NALM6 (cell line): ENCODE results near the gene SLF1.

- PRO-cap, result bidirectional peak, plus-strand start at chr5:94618669, minus-strand start at chr5:94618604; unidirectional peak, minus-strand start at chr5:94619054
These were observed at the start of gene SLF1 for GRCh38 chr5:94618423-94619505. SLF1 (plus strand) TSS chr5:94618669.

DNA sequence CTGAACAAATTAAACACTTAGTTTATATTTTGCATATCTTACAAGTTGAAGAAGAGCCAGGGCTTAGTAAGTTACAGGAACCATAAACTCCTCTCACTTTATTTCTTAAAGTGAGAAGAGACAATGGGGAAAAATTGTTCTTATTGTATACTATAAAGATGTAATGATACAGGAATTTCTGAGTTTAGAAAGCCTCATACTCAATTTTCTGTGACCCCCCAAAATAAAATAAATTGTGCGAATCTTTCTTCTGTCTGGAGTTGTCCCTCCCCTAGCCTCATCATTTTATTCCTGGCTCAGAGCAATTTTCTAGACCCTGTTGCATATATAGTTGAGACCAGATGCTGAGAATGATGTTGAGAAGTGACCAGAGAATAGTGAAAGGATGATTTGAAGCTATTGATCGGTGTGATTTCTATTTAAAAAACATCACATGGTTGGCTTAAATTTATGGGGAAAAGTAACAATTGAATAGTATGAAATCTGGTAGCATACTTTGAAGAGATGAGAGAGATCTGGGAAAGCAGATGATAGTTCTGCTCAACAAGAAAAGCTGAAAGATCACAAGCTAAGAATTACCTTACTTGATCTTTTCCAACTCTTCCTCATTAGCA lies 313.0 kb downstream of the SLF1 start:
- PRO-cap, result no peak

- PRO-cap, result no peak
These were observed 4.3 kb downstream of the SKIC3 start for GRCh38 chr5:95550523-95550734.

DNA sequence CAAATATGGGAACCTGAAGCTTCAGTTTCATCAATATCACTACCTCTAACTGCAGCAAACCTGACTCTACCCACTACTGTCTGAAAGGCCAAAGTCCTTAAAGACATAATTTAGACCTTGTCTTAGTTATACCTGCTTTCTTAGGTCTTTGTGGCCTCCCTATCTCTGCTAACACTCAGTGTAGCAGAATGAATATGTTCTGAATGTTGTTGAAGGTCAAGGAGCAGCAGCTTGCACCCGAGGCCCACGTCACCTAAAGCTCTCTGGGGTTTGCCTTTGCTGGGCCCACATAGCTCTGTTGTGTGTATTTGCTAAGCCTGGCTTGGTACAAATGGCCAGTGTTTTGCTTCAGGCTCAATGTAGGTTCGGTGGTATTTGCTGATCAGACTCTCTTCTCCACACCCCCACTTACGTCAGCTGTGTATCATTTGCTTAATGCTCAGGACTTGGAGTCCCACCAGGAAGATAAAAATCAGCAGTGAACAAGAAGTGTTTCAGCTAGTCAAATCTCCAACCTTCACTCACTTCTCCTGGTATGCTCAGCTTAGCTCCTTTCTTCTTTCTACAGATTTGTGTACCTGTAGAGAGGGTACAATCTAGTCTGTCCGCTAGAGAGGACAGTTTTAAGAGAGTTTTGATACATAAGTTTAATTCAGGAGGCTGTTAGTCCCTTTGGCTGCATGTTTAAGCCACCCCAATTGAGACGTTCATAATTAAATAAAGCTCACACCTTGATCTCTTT lies 4.8 kb upstream of the RFESD start:
- PRO-cap, result no peak

- PRO-cap, result no peak
These were observed 19.5 kb upstream of the RHOBTB3 start for GRCh38 chr5:95711487-95712257.

DNA sequence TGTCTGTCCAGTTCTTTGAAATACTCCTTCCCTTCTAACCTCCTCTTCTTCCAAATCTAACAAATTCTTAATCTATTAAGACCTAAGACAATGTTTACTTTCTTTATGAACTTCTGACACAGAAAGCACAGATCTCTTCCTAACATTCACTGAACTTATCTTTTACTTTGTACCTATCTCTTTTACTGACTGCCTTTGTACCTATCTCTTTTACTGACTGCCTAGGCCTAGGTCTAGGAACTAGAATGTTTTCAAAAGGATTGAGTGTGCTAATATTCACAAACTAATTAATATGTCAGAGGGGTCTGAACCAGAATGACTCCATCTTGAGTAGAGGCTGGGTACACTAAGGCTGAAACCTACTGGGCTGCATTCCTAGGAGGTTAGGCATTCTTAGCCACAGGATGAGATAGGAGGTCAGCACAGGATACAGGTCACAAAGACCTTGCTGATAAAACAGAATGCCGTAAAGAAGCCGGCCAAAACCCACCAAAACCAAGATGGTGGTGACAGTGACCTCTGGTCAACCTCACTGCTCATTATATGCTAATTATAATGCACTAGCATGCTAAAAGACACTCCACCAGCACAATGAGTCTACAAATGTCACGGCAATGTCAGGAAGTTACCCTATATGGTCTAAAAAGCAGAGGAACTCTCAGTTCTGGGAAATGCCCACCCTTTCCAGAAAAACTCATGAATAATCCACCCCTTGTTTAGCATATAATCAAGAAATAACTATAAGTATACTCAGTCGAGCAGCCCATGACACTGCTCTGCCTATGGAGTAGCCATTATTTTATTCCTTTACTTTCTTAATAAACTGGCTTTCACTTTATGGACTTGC lies 2.5 kb upstream of the RHOBTB3 start:
- PRO-cap, result no peak

- PRO-cap, result no peak
These were observed 31.8 kb downstream of the RHOBTB3 start for GRCh38 chr5:95762539-95763741.

DNA sequence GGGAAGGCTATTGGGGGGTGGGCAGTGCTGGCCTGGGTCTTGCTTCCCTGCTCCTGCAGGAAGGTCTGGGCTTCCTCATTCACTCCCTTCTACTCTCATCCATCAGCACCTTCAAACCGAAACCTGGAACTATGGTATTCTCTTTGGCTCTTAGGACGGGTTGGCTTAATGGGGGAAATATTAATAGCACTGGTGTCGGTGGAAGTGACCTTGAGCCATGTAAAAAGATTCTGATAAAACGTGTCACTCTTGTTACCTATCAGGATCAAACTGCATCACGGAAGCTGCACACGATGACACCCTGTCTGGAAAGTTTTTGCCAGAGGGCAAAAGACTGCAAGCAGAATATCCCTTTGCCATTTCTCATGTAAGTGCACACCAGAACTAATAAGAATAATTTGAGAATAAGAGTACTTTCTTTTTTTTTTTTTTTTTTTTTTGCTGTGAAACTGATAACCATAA lies 34.1 kb upstream of the GLRX start:
- PRO-cap, result no peak

- PRO-cap, result no peak
These were observed 35.5 kb upstream of the GLRX start for GRCh38 chr5:95857857-95858551.

DNA sequence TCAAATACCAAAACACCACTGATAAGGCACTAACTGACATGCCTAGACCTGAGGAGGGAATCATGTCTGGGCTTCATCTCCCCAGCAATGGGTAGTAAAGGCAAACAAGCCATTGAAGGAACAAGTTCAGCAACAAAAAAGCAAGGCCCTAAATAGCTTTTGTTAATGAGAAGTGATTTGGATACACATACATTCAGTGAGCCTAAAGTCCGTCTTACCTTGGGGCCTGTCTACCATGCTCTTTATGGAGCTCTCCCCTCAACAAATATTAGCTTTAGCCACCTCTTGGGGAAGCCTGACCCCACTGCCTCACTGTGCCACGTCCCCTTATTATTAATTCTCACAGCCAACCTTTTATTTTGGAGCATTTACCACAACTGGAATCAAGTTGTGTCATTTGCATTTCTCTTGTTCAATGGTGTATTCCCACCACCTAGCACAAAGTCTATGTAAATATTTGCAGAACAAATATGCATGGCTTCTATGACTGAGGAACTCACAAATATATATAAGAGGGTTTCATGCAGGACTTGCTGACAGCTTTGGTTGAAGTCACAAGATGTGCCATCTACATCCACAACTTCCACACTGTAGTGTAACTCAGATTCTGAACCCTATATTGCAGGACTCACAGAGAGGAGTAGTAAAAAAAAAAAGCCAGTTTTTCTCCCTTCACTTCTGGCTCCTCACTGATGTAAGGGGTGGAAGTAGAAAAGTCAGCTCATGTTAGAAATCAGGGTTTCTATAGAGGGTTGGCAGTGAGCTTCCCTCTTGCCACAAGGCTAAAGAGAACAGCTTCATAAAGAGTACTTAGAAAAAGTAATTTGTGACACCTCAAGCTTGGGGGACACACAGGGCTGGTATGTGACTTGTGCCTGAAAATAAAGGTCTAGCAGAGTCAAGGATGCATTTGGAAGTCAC lies 56.4 kb upstream of the GLRX start:
- PRO-cap, result no peak

- PRO-cap, result bidirectional peak, plus-strand start at chr5:95962084, minus-strand start at chr5:95961841
These were observed 424 bp upstream of the ELL2 start for GRCh38 chr5:95961942-95962607.

- PRO-cap, result no peak
These were observed 7.9 kb upstream of the ELL2 start for GRCh38 chr5:95969631-95969878.

GRCh38 chr5:95986819-95987751 lies 25.4 kb upstream of the ELL2 start:
- PRO-cap, result no peak

GRCh38 chr5:96113483-96113920 lies 151.9 kb upstream of the ELL2 start:
- PRO-cap, result no peak

GRCh38 chr5:96668647-96668982 lies 6.4 kb downstream of the CAST start:
- PRO-cap, result no peak

DNA sequence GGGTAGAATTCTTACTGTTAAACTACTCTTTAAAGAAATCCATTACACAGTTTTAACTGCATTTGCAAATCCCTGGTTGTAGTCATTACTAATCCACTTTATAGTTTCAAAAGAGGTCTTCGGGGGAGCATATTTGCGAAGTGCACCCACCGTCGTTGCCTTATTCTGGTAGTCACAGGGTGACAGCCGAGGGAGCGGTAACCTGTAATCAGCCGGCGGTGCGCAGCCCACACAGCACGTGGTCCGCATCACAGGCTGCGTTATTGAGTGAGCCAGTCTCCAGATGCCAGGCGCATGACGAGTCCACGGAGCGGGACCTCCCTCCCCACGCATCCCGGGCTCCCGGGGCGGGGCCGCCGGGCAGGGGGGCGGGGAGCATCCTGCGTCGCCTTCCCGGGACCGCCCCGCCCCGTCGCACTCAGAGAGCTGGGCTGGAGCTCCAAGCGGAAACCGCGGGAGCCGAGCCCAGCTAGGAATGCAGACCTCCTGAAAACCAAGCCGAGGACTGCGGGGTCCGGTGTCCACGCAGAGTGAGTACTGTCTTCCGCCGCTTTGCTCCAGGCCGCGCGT lies 40.3 kb downstream of the CAST start:
- PRO-cap, result no peak

DNA sequence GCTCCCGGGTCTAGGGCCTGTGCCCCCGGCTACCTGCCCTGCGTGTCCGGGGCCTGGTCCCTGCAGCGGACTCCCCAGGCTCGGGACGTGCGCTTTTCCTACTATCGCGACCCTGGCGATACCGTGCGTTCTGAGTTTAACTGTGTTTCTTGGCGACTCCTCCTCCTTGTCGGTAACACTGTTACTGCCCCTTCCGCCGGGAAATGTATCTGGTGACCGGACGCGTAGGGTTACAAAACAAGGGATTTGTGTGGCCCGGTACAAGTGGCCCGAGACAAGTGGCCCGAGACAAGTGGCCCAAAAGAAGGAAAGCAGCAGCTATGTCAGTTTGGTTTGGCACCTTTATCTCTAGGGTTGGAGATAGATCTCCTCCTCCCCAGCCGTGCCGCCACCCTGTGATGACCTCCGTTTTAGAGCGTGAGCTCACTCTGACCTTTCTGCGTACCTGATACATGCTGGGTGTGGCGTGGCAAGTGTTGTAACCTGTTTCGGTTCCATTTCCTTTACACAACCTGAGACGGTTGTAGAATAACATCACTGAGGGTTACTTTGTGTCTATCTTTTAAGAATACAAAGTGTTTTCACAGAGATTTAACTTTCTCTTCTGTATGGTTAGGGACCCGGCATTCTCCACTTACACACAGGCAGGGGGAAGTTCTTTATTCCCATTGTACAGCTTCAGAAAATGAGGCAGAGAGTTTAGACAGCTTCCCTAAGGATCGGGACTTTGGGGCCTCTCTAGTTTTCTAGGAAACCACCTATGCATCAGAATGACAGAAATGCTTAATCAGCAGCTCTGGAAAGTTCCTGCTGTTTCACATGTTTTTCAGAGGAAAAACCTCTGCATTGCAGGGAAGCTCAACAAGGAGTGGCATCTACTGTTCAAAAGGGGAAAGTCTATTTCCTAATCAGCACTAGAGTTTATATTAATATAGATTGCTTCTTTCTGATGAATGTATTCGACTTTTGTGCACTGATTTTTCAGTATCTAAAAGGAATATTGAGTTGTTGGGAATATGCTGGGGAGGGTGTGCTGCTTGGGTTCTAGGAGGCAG lies 41.1 kb downstream of the CAST start:
- PRO-cap, result no peak

- PRO-cap, result no peak
These were observed 41.8 kb downstream of the CAST start for GRCh38 chr5:96704011-96704411.

GRCh38 chr5:96741755-96742437 lies 65.8 kb downstream of the ERAP1 start:
- PRO-cap, result no peak

DNA sequence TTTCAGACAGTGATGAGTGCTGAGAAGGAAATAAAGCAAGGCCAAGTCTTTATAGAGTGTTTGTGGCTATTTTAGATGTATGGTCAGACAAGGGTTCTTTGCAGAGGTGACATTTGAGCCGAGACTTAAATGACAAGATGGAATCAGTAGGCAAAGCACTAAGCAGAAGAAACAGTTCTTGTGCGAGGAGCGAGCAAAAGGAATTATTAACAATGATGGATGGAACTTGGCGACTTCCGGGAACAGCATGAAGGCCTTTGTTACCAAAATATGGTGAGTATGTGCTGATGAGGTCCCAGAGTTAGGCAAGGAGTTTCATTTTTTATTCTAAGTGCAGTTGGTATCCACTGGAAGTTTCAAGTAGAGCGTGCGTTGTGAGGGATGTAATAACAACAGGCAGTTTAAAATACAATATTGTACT lies 1.6 kb upstream of the LNPEP start:
- PRO-cap, result bidirectional peak, plus-strand start at position 260 of the sequence, minus-strand start at position 237 of the sequence